Bronchus fibroblast of lung (primary cell): ENCODE results near the gene GPR179.

DNA sequence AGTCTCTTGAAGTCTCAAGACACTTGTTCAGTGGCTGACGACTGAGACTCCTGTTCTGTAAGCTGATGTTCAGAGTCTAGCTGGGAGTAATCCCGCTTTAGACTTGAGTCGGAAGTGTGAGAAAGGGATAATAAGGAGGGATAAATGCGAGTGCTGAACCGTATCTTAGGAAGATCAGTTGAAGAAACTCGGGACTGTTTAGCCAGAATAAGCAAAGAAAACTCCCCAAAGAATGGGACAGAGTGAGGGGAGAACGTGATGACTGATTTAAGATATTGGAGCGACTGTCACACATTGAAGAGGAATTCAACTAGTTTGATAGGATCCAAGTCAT is 873 bp downstream of the AATF start:
- RAMPAGE, long total RNA = no peak

DNA sequence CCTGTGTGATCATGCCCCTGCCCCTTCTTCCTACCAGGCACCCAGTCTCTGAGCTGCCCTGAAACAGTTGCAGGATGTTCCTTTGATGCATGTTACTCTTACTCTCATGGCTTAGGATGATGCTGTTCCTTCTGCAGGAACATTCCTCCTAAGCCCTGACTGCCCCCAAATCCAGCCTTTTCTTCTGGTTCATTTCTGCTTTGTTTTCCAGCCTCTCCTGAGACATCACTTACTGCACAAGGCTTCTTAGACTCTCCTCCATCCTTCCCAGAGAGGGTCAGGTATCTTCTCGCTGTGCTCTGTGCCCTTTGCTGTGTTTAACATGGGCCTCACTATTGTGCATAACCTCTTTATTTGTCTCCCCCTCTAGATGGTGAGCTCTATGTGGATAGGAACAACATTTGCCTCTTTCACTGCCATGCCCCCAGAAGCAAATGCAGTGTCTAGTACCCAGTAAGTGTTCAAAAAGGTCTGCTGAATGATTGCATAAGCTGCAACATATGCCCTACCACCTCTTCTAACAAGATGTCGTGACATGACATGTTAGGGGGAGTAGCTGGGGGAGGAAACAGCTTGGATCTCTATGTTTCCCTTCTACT is 147.6 kb downstream of the AATF start:
- RAMPAGE, long total RNA = no peak

GRCh38 chr17:37107507-37107945 is 158.8 kb downstream of the AATF start:
- RAMPAGE, long total RNA = no peak

GRCh38 chr17:37586381-37586614 is 22.9 kb downstream of the SYNRG start:
- RAMPAGE, long total RNA = no peak

GRCh38 chr17:37606104-37606506 is 3.1 kb downstream of the SYNRG start:
- RAMPAGE, long total RNA = no peak

DNA sequence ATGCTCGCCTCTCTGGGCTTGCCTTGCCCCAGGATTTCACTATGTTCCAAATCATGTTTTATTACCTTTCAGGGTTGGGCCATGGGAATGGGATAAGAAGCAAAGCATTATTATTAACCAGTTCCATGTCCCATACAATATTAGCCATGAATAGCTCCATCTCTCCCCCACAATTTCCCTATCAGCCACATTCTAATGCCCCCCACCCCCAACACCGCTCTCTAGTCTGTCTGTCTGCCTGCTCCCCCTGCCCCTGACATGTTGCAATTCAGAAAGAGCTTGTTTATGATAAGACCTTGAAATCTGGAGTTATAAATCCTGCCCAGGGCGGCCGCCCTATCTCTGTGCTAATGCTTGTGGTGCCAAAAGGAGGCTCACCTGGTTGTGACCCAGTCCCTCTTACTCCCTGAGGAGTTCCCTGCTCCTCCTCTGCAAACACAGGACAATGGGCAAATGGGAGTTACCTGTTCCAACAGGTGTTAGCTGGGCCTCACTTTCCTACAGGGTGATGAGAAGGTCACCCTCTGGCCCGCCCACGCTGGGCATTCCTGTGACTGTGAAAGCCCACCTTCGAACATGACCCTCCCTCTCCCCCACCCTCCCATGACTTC is 28.0 kb upstream of the DDX52 start:
- RAMPAGE, long total RNA = no peak

DNA sequence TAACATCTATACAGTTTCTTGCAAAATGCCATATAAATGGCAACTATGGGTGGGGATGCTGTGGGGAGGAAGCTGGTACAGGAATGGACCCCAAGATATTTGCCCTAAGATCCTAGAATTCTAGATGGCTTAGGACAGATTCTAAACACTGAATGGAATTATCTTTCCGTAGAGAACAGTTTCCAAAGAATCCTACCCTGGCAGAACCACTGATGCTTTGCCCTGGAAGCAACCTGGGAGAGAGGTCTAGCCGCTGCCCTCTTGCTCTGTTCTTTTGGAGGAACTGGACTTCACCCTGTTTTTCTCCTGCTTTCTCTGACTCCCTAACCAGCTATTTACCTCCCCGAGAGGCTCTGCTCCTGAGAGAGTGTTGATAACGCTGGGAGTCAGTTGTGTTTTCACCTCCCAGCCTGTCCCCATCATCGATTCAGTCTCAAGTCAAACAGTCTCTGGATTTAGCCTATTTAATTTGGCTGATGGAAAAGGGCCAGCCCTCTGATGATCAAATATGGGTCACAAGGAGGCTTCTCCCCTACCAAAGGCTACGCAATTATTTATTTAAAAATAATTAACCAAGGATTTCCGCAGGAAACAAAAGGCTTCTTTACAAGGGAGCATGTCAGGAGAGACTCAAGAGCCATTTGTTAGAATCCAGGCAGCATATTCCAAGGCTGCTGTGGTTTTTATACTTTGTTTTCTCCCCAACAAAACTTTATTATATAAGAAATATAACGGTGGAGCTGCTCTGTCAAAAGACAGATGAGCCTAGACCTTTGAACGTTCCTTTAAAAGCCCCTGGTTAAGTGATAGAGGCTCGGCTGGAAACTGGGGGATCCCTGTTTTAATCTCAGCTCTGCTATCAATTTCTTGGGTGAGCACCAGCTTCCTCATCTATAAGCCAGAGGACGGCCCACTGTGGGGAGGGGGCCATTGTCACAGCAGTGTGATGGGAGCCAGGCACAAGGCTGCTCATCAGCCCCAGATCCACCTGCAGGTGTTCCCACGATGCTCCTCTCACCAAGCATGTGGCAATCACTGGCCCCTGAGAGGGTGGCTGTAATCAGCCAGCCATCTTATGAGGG is 31.7 kb downstream of the HNF1B start:
- RAMPAGE, long total RNA = no peak

DNA sequence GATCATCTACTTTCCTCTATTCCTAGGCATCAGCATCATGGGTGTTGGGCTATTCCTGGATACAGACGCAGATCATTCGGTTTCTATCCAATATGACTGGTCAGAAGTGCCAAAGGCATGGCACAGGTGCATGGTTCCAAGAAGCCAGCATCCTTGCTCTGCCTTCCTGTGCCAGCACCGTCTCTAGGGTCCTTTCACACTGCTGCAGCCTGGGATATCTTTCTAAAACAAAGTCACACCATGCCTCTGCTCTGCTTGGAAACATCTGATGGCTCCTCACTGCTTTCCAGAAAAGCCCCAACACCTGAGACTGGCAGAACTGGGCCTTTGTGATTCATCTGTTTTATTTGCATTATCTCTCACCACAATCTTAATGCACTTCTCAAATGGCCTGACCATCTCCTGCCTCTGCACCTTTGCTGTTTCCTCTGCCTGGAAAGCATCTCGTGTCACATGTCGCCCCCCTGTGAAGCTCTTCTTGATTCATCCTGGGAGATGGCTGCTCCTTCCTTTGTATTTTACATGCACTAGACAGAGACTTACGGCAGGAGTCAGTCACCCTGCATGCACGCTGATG is 30.1 kb downstream of the HNF1B start:
- RAMPAGE, long total RNA = no peak

GRCh38 chr17:37741472-37742593 is 3.0 kb downstream of the HNF1B start:
- RAMPAGE, long total RNA = no peak

- RAMPAGE, long total RNA = no peak
These were observed 83.9 kb upstream of the HNF1B start for GRCh38 chr17:37828801-37829164.

- RAMPAGE, long total RNA = no peak
These were observed 79.6 kb upstream of the TBC1D3K start for GRCh38 chr17:37844494-37845100.

DNA sequence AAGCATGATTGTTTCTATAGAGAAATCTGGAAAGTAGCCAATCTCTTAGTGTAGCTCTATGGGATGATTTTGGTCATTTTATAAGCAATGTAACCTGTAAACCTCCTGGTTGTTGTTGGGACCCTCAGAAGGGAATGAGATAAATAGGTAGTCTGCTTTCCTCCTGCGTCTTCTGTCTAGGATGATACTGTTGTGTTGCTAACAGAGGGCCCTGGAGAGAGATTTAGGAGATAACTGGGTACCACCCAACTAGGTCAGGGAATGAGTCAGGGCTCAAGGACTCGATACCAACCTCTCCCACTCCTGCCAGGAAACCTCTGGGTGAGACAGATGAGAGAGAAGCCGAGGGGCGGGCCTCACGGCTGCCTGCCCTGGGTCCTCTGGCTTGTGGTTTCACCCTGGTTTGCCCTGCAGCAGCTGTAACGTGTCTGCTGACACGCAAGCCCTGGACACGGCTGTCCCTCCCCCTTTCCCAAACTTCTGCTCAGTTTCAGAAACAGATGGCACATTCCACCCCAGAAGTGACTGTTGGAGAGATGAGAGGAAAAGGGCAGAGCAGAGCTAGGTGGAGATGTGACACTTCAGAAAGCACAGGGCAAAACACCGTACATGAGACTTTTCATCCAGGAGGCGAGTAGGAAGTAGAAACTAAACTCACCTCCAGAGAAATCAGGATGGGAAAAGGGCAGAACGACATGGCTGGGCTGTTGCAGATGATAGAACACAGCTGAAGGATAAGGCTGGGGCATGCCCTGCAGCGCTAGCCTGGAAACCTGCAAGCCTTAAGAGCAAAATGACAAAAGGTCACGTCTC is 10.5 kb upstream of the MRPL45 start:
- RAMPAGE, long total RNA = no peak

DNA sequence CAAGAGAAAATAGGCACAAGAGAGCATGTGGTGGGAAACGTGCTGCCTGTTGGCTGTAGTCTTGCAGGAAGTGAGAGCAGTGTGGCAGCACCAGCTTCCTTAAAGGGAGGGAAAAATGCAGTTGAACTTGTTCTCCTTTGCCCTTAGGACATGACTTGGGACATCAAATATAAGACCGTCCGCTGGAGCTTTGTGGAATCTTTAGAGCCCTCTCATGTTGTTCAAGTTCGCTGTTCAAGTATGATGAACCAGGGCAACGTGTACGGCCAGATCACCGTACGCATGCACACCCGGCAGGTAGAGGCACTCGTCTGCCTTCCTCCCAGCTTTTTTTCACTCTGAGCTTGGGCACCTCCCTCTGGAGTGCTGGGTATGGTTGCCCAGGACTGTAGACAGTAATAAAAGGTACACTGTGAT is 23.3 kb downstream of the GPR179 start:
- RAMPAGE, long total RNA = no peak

DNA sequence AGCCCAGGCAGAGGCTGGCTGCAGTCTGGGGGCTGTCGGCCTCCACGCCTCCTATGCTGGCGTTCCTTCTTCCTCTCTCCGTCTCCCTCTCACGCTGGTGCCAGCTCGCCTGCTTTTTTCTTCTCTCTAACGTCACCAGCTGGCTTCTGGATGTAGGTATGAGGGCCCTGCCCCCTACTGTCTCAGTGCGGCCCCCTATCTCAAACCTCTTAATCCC is at the start of gene GPR179:
TSS of gene GPR179 (minus strand) at position 125 of the 217 bp plus-strand sequence.
- RAMPAGE, long total RNA = no peak

GRCh38 chr17:38454524-38455170 is 26.4 kb downstream of the ARHGAP23 start:
- RAMPAGE, long total RNA = no peak

DNA sequence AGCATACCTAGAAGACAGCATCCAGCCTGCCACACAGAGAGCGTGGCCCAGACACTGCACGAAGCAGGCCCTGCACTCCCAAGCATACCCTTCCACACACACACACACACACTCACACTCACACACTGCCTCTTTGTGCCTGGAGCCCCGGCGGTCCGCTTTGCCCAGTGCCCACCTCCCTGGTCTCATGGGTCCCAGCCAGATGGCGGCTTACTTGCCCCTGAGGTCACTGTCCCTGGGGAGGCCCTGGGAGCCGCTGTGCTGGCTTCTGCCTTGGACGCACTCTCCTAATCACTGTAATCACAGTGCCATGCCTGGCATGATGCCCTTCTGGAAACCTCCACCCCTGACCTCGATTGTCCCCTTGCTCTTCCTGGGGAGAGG is 35.9 kb downstream of the ARHGAP23 start:
- RAMPAGE, long total RNA = no peak

DNA sequence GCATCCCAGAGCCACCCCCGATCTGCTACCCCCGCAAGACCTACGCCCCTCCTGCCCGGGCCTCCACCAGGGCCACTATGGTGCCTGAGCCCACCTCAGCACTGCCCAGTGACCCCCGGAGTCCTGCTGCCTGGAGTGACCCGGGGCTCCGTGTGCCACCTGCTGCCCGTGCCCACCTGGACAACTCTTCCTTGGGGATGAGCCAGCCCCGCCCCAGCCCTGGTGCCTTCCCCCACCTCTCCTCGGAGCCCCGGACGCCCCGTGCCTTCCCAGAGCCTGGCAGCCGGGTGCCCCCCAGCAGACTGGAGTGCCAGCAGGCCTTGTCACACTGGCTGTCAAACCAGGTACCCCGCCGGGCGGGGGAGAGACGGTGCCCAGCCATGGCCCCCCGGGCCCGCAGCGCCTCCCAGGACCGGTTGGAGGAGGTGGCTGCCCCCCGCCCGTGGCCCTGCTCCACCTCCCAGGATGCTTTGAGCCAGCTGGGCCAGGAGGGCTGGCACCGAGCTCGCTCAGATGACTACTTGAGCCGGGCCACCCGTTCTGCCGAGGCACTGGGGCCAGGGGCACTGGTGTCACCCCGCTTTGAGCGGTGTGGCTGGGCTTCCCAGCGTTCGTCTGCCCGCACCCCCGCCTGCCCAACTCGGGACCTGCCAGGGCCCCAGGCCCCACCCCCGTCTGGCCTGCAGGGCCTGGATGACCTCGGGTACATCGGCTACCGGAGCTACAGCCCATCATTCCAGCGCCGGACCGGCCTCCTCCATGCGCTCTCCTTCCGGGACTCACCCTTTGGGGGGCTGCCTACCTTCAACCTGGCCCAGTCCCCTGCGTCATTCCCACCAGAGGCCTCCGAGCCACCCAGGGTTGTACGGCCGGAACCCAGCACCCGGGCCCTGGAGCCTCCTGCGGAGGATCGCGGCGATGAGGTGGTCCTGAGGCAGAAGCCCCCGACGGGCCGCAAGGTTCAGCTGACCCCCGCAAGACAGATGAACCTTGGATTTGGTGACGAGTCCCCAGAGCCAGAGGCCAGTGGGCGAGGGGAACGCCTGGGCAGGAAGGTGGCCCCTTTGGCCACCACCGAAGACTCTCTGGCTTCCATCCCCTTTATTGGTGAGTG is 38.3 kb downstream of the ARHGAP23 start:
- RAMPAGE, long total RNA = no peak

- RAMPAGE, long total RNA = no peak
These were observed 55.0 kb downstream of the SRCIN1 start for GRCh38 chr17:38550740-38551113.

GRCh38 chr17:38614074-38614621 is 8.4 kb upstream of the SRCIN1 start:
- RAMPAGE, long total RNA = no peak

- RAMPAGE, long total RNA = no peak
These were observed 10.8 kb upstream of the EPOP start for GRCh38 chr17:38685535-38685915.